T-cell (primary cell): Measurements from ENCODE around the genes BIN2, CELA1 and GALNT6.

DNA sequence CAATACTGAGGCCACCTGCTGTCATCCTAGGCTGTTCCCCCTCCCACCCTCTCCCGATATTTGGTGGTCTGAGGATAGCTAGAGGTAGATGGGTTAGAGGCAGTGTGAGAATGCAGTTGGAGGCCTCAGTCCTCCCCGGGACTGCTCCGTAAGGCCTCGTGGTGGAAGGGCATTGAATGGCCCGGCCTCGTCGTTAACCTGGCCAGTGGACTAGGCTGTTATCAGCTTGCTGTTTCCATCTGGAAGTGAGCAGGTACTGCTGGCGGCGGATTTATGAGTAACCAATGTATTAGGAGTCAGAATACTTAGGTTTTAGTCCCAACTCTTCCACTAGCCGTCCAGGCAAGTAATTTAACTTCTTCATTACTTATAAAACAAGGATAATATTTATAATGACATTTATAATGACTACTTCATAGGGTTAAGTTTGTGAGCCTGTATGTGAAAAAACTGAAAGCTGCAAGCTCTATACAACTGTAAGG, 1.0 kb upstream of the POU6F1 start:
- PRO-cap, 7 experiments = peak in 1 of 7 experiments; most common minus-strand start position 247 of the sequence (in 1)

- PRO-cap, 7 experiments = no peak in any of the 7 experiments
Measured at GRCh38 chr12:51219335-51219698, 1.5 kb upstream of the POU6F1 start.

GRCh38 chr12:51323917-51324599, at the start of gene BIN2:
Gene BIN2, minus strand, starts transcription at chr12:51324174.
- PRO-cap, 7 experiments = peak in 7 of 7 experiments; most common plus-strand start chr12:51324266 (in 4); most common minus-strand start chr12:51324116 (in 6)

DNA sequence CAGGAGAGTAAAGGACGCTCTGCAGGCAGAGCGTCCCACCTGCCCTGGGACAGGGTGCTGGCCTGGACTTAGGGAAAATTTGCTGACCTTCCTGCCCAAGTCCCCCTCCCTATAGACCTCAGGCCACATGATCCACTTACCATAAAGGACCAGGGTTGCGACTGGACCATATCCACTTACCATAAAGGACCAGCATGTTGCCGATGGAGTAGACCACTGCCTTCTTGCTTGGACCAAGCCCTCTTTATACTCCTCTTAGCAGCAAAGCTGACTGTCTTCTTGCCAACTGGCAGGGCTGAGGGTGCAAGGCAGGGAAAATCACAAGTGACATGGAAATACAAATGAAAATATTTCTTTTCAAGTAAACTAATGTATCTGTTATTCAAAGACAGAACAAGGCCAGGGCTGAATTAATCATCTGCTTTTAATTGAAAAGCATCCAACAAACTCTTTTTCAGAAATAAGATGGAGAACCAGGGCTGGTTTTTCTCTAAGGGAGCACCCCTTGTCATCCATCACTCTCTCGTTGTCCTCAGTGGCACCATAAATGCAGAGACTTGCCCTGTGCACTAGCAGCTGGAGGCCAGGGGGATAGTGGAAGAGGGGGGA, at the start of gene CELA1:
TSS of gene CELA1 (minus strand) at position 237 of the 609 bp plus-strand sequence.
- PRO-cap, 7 experiments = no peak in any of the 7 experiments

DNA sequence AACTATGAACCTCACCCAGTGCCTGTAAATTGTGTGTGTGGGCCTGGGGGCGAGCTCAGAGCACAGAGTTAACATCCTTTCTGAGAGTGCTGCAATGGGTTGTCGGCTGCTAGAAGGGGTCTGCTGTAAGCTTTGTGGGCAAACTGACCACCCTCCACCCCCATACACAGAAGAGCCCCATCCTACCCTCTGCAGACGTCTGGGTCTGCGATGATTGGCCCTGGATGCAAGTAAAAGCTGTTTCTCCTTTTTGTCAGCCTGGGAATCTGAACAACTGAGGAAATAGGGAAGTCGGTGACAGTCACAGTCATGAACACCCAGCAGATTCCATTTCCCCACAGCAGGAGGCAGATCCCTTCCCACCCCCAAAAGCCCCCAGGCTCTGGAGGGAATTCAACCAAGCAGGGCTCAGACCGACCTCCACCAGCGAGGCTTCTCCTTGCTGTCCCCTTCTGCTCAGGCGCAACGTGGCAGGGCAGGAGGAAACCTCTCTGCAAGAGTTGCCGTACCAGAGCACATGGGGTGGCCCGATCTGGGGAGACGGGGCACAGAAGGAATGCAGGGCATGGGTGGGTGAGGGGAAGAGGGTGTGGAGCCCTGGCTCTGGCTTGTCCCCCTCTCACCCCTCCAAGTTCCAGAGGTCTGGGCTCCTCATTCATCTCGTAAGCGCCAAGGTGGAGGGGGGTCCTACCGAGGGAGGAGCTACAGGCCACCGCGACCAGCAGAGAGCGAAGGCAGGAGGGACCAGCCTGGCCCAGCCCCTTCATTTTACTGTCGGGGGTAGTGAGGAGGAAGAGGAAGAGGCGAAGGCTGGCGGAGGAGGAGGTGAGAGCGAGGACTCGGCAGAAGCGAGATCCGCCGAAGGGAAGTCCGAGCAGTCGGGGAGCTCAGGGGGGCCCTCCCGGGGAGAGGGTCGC, at the start of gene GALNT6:
TSS of gene GALNT6 (minus strand) at position 743 of the 917 bp plus-strand sequence.
- PRO-cap, 7 experiments = peak in 1 of 7 experiments; most common plus-strand start position 795 of the sequence (in 1); most common minus-strand start position 773 of the sequence (in 1)

DNA sequence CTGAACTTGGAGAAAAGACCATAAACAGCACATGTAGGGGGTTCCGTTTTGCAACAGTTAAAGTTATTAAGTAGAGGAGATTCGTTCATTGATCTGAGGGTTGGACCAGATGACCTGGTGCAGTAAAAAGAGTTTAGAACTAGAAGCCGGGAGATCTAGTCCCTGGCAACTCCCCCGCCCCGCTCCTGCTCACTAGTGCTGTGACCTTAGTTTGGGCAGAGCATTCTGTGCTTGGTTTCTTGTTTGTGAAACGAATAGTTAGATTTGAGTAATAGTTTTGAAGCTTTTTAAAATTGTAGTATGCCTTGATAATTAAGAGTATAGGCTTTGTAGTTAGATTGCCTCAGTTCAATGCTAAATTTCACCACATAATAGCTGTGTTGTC, 84.4 kb downstream of the SCN8A start:
- PRO-cap, 7 experiments = no peak in any of the 7 experiments

- PRO-cap, 7 experiments = no peak in any of the 7 experiments
Measured at GRCh38 chr12:51752492-51752778, 62.3 kb downstream of the TMDD1 start.

- PRO-cap, 7 experiments = no peak in any of the 7 experiments
Measured at GRCh38 chr12:51901278-51901729, 6.0 kb upstream of the ACVRL1 start.

DNA sequence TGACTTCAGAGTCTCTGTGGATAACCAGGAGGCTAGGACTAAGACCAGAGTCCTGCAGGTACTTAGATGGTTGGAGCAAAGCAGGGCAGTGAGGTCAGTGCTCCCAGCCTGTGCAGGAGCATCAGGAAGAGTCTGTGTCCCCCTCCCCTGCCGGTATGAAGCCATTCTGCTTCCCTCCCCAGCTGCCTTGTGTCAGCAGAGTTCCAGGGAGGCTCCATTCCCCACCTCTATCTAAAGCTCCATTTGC, 1.0 kb upstream of the ACVRL1 start:
- PRO-cap, 7 experiments = no peak in any of the 7 experiments

GRCh38 chr12:51910505-51911180, 3.3 kb downstream of the ACVRL1 start:
- PRO-cap, 7 experiments = no peak in any of the 7 experiments

DNA sequence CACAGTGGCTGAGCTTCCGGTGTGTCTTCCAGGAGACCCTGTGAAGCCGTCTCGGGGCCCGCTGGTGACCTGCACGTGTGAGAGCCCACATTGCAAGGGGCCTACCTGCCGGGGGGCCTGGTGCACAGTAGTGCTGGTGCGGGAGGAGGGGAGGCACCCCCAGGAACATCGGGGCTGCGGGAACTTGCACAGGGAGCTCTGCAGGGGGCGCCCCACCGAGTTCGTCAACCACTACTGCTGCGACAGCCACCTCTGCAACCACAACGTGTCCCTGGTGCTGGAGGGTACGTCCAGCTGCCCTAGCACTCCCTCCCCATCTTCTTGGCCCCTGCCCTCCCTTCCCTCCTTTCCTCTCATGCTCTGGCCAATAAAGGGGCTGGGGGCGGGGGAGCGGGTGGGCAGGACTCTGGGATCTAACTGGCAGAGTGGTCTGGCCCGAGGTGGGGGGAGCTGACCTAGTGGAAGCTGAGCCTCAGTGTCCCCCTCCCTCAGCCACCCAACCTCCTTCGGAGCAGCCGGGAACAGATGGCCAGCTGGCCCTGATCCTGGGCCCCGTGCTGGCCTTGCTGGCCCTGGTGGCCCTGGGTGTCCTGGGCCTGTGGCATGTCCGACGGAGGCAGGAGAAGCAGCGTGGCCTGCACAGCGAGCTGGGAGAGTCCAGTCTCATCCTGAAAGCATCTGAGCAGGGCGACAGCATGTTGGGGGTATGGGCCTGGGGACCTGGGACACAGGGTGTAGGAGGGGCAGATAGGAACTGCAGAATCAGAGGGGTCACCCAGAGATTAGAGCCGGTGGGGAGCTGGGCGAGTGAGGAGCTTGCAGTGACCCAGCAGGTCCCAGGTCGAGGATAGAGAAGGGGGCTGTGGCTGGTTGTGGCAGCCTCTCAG, 6.0 kb downstream of the ACVRL1 start:
- PRO-cap, 7 experiments = no peak in any of the 7 experiments

DNA sequence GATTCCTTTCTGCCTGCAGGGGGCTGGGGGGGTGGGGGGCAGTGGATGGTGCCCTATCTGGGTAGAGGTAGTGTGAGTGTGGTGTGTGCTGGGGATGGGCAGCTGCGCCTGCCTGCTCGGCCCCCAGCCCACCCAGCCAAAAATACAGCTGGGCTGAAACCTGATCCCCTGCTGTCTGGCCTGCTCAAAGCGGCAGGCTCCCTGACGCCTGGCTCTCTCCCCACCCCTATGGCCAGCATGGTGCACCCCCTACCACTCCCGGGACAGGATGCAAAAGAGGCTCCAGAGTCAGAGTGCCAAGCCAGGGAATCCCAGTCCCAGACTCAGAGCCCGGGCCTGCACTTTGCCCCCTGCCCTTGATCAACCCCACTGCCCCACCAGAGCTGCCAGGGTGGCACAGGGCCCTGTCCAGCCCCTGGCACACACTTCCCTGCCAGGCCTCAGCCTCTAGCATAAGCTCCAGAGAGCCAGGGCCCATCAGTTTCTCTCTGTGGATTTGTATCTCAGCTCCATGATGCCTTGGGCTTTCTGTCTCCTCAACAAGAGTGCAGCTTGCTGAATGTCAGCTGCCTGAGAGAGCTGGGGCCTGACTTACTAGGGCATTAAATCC, 13.7 kb downstream of the ACVRL1 start:
- PRO-cap, 7 experiments = no peak in any of the 7 experiments

DNA sequence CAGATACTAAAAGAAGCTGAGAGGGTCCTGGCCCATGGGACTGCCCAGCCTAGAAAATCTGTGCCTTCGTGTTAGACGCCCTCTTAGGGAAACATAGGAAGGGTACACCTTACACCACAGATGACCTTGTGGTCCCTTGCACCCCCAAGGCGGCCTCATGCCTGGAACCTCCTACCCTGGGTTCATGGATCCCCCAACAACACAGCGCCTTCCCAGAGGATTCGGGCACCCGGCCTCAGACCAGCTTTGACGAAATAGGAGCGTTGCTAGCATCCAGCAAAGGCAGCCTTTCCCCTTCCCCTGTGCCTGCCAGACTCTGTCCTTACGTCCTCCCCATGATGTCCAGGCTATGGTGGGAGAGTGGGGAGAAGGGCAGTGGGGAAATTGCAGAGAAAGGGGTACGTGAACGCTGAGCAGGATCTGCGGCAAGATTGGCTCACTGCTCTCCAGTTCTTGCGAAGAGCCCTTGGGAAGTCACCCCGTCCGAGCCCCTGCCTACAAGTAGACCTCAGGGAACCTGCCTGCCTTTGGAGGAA, 16.7 kb downstream of the ACVRL1 start:
- PRO-cap, 7 experiments = no peak in any of the 7 experiments

- PRO-cap, 7 experiments = no peak in any of the 7 experiments
Measured at GRCh38 chr12:51975931-51977348, 24.9 kb downstream of the ACVR1B start.

DNA sequence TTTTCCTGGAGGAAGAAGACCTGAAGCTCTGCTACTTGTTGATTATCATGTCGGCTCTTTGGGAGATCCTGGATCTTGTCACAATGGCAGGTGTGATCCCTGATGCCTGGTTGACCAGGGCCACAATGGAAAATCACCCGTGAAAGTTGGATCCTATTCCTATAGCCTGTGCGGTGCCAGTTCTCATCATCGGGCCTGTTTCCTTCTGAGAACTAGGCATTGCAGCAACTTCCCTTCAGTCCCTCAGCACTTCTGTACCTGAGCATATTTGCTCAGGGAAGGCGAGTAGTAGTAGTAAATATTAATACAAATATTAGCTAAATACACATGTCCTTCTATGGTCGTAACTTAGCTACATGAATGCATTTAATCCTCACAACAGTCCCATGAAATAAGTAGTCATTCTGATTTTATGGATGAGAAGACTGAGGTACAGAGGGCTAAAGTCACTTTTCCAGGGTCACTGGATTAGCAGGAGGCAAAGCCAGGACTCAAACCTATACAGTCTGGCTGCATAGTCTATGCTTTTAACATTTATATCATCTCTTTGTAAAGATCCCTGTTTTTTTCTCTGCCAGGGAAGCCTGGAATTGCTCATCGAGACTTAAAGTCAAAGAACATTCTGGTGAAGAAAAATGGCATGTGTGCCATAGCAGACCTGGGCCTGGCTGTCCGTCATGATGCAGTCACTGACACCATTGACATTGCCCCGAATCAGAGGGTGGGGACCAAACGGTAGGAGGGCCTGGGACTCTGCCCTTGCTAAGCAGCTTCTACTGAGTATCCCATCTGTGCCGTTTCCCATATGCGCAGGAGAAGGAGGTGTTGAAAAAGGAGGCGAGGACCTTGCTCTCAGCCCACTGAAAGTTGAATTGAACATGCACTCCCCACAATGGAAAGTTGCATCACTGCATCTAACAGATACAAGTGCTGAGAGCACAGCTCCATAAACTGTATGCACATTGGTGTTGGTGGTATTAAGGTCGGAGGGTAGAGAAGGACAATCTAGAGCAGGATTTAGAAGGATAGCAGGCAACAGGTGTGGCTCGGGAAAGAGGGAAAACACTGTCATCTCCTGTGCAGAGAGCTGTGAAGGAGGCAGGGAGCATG, 21.8 kb upstream of the TAMALIN start:
- PRO-cap, 7 experiments = no peak in any of the 7 experiments

- PRO-cap, 7 experiments = no peak in any of the 7 experiments
Measured at GRCh38 chr12:52050166-52050329, 1.2 kb upstream of the NR4A1 start.

- PRO-cap, 7 experiments = peak in 1 of 7 experiments; most common plus-strand start chr12:52058188 (in 1)
Measured at GRCh38 chr12:52058069-52058429, 6.8 kb downstream of the NR4A1 start.

DNA sequence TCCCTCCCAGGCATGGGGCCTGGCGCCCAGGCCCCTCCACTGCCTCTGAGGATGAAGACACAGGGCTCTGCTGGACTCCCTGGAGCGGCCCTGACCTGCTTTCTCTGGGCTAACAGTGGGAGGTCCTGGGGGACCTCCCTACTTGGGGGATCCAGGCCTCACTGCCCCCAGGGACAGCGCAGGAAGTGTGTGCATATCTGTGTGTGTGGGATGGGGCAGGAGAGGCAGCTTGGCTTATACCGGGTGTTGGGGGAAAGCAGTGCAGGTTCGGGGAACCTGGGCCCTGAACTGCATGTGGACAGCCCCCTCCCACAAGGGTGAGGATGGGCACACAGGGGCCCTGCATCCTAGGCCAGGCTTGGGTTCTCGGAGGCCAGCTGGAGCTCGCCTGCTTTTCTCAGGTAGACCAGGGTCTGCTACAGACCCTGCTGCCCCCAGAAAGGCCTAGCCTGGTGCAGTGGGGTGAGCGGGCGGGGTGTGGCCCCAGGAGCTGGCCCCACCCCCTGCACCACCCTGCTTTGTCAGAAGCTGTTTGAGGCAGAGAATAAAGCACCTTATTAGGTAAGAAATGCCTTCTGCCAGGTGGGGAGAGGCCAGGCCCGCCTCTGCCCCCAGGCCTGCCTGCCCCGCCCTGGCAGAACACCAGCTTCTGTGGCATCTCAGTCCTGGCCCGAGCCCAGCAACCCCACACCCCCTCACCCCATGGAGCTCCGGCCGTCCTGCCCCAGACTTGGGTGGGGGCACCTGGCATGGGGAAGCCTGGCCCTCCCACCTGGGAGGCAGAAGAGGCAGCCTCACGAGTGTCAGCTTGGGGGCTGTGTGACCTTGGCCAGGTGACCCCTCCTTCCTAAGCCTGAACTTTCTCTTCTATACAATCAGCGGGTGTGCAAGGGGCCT, 43.4 kb downstream of the KRT80 start:
- PRO-cap, 7 experiments = no peak in any of the 7 experiments

GRCh38 chr12:52170899-52171371, 20.9 kb downstream of the KRT80 start:
- PRO-cap, 7 experiments = no peak in any of the 7 experiments

DNA sequence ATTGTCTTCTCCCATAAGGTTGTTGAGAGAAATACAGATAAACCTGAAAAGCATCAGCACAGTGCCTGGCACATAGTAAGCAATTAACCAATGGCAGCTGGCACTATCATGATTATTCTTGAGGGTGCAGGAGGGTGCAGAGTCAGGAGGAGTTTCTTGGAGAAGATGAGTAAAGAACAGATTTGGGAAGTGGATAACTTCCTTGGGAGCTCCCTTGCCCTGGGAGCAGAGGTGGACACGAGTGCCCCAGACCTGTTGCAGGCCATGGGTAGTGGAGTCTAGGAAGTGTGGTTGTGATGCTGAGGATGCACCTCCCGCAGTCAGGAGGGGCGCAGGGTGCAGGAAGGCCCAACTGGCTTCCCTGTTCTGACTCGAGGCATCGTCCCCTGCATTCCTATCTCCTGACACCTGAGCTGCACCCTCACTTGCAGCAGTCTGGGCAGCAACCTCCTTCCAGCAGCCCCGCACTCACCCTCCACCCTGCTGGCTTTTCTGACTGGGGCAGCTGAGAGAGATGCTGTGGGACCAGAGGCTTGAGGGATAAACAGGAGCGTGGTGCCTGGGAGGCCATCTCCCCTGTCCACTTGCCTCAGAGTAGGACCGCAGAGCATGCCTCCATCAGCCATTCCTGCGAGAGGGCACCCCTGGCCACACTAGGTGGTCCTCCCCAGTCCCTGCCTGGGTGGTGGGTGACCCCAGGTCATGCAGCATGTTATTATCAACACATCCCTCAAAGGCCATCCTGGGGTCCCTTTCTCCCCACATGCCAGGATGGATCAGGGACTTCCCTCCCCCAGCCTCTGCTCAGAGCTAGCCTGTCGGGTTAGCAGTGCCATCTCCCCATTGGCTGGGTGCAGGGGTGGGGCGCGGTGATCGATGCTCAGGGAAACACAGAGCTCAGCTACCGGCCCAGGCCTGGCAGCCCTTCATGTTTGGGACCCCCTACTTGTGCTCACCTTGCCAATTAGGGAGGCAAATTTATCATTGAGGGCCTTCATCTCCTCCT, 864 bp downstream of the KRT80 start:
- PRO-cap, 7 experiments = no peak in any of the 7 experiments